H7 (cell line): ENCODE data around the genes MIS12 and DLG4.

DNA sequence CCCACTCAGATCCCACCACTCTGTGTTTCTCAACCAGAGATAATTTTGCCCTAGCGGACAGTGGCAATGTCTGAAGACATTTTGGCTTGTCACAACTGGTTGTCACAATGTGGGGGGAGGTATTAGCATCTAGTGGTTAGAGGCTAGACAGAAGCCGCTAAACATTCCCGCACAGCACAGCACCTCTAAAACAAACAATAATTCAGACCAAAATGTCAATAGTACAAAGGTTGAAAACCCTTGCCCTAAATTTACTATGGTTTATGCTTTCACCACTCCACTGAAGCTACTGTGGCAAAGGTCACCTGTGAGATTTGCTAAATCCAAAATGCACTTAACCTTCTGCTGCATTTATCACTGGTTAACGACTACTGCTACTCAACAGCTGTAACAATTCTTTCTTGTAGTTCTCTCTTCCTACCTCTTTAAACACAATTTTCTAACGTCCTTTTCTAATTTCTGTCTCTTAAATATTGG, 14.0 kb downstream of the NUP88 start:
- RAMPAGE, long total RNA: no peak

DNA sequence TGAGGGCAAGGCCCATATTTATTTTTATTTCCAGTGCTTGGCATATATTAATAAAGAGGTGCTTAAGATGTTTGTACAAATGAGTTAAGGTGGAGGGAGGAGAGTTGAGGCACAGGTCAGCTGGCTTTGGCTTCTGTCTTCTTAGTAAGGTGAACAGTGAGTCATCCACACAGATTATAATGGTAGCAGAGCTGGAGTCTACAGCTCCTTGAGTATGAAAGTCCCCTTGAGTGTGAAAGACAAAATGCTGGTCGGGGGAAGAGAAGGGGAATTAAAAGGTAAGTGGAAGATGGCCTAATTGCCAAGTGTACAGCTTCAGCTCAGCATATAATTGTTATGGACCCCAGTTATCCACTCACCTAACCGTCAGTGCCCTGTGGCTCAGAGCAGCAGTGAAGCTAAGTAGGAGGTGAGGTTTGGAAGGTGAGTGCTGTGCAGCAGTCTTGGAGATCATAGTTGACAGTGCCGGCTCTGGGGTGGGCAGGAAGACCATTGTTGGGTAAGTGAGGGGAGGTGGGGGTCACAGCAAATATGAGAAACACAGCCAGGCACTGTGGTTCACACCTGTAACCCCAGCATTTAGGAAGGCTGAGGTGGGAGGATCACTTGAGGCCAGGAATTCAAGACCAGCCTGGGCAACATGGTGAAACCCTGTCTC, 8.2 kb downstream of the C1QBP start:
- RAMPAGE, long total RNA: no peak

DNA sequence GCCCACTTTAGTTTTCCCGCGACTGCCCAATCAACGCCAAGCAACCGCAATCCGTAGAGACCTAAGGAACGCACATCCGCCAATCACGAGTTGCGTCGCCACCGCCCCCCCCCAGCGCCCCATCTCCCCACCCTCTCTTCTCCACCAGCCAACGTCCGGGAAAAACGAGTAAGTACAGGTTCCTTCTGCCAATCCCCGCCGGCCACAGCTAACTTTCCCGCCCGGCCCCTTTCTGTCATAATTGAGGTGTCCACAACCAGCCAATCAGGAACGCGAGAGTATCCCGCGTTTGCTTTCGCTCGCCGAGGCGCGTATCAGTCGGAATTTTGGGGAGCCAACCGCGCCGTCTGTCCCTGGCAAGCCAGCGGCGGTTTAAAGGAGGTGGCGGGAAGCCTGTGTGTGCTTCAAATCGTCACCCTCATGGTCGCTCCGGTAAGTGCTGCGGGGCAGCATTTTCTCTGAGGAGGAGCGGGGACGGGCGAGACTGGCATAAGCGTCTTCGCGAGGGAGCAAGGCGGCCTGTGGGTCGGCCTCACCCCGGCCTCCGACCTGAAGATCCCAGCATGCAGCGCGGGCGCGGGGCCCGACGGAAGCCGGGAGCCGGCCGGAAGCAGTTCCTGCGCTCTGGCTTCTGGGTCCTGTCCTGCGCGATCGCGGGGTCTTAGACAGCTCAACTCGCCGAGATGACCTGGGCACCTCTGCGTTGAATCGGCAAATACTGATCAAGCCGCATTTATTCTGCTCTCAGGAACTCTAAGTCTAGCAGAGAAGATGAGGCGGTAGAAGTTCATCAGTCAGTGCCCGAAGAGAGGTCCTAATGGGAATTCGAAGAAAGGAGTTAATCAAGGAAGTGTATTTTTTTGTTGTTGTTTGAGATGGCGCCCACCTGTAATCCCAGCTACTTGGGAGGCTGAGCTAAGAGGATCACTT, at the start of gene MIS12:
MIS12 (plus strand) TSS at position 314 of the 930 bp plus-strand sequence.
- RAMPAGE, long total RNA: start-site peak on the plus strand centred at position 314 of the sequence, 5 bp wide, 78 reads

DNA sequence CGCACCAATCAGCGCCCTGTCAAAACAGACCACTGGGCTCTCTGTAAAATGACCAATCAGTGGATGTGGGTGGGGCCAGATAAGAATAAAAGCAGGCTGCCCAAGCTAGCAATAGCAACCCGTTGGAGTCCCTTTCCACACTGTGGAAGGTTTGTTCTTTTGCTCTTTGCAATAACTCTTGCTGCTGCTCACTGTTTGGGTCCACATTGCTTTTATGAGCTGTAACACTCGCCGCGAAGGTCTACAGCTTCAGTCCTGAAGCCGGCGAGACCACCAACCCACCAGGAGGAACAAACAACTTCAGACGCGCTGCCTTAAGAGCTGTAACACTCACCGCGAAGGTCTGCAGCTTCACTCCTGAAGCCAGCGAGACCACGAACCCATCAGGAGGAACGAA, 187.8 kb upstream of the NLRP1 start:
- RAMPAGE, long total RNA: no peak

DNA sequence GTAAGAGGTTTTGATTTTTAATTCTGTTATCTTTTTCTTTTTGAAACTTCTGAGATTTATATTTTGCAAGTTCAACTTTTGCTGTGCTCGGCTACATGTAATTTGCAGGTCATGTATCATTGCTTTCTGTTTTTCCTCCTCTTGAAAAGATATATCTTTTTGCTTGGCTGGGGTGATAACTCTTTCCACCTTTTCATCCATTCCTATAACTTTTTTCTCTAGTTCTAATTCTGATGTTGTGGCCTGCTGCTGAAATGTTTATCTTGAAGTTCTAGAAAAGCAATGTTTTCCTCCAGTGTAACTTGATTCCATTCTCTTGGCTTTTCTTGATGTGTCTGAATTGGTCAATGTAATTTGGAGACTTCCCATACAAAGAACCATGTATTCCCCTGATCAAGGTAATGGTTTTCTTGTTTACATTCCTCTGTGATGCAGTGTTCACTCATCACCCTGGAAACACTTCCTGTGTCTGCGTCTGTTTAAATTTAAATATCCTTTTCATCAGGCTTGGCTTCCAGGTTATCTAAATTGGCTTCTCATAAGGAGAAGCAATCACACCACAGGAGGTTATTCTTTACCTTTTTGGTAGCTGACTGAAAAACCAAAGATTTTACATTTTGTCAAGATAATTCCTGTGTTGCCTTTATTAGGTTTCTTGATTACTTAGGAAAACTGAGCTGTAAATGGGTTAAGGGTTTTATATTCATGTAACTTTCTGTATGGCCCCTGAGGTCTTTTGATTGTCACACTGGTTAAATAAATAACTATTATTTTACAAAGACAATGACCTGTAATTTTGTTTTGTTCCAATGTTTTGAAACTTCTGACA, 237.3 kb upstream of the WSCD1 start:
- RAMPAGE, long total RNA: no peak

DNA sequence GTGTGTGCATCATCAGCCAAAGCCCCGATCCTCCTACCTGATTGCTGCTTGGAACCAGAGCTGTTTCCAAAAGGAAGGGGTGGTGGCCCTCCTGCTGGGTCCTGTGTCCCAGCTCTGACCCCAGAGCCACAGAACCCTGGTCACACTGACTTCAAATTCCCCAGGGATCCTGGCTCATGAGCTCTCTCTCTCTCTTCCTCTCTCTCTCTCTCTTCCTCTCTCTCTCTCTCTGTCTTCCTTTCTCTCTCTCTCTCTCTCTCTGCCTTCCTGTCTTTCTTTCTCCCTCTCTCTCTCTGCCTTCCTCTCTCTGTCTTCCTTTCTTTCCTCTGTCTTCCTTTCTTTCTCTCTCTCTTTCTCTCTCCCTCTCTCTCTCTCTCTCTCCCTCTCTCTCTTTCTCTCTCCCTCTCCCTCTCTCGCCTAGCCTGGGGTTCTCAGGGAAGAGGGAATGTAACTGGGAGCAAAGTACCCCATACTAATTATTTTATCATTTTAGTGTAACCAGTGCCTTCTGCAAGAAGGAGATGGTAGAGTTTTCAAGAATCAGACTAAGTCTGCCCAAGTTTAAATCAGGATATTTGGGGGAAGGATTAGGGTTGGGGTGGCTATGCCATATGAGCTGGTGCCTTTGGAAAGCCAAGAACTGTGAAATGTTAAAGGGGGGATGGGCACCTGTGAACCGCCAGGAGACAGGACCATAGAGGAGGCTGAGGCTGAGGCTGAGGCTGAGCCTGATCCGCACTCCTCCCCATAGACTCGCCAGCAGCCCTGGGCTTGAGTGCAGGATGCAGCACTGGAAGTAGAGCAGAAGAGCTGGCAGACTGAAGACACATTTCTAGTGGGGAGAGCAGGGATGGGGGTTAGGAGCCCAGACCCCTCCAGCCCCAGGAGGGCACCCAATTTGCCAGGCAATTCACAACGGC, 8.8 kb downstream of the PIMREG start:
- RAMPAGE, long total RNA: no peak

DNA sequence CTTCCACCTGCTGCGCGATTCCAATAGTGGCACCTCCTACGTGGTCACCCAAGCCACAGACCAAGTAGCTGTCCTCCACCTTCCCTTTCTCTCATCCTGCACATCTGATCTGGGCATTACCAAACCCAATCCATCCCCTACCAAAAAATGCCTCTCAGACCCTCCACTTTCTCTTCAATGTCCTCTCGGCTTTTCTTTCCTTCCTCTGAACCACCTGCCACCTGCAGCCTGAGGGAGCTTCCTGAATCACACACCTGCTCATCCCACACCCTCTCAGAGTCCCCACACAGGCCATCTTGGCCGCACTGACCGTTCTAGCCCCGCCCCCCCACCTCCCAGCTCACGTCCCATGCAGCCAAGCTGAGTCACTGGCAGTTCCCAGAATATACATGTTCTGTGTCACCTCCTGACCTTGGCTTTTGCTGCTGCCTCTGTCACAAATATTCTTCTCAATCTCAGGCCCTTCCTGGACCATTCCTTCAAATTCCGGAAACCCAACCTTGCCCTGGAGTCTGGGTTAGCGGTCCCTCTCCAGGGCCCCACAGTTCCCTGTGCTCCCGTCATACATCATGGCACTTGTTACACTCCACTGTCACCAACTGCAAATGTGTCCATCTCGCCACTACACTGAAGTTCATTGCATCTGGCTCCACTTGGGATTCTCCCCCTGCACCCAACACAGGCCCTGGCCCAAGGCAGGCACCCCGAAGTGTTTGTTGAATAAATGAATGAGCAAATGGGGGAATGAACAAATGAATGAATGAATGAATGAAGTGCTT, 12.7 kb downstream of the PIMREG start:
- RAMPAGE, long total RNA: no peak

GRCh38 chr17:6548410-6549201, 7.7 kb downstream of the PITPNM3 start:
- RAMPAGE, long total RNA: no peak

DNA sequence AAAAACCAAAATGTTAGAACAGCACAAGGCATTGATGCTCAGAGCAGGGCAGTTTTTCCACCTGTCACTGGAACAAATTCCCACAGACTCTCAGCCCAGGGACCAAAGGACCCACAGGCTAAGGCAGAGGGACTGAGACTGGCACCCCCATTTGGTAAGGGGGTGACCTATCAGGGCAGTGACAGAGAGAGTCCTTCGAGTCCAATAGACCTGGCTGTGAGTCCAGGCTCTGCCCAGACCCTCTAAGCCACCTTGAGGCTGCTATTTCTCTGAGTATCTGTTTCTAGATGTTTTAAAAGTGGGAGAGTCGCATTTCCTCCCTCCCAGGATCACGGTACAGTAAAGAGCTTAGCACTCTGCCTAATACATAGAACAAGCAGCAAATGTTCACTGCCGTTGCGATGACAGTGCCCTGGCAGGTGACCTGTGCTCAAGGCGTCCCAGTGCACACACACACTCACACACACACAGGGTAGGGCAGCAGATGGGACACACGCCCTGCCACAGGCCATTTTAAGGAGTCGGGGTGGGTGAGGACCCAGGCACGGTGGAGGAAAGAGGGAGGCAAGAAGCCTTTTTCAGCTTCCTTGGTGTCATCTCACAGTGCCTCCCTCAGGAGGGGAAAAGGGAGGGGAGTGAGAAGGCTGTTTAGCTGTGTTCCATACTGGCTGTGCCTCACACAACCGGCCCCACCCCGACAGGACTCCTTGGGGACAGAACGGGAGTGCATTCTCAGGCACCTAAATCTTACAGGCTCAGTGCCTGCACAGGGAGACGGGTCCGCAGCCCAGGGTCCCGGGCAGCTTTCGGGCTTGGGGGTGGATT, 1.6 kb downstream of the PITPNM3 start:
- RAMPAGE, long total RNA: no peak

GRCh38 chr17:6687325-6687679, 25.9 kb downstream of the SLC13A5 start:
- RAMPAGE, long total RNA: no peak

DNA sequence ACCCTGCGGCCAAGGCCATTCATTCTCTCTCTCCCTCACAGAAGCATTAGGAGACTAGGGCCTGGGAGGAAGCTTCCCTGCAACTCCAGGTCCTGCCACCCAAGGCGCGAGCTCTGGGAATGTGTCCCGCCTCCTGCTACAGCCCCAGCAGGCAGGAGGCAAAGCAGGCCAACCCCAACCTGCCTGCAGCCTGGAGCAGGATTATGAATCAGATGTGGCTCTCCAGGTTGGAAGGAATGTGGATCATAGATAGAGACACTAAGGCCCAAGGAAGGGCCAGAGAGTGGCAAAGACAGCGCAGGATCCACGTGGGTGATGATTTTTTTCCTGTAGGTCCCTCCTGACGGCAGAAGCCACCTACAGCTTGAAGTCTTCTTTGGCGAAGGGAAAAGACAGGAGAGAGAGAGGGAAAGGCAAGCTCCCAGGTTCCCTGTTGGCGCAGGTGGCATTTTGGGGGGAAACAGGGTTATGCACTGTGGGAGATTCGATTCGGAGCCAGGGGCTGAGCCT, 694 bp downstream of the SLC13A5 start:
- RAMPAGE, long total RNA: no peak

DNA sequence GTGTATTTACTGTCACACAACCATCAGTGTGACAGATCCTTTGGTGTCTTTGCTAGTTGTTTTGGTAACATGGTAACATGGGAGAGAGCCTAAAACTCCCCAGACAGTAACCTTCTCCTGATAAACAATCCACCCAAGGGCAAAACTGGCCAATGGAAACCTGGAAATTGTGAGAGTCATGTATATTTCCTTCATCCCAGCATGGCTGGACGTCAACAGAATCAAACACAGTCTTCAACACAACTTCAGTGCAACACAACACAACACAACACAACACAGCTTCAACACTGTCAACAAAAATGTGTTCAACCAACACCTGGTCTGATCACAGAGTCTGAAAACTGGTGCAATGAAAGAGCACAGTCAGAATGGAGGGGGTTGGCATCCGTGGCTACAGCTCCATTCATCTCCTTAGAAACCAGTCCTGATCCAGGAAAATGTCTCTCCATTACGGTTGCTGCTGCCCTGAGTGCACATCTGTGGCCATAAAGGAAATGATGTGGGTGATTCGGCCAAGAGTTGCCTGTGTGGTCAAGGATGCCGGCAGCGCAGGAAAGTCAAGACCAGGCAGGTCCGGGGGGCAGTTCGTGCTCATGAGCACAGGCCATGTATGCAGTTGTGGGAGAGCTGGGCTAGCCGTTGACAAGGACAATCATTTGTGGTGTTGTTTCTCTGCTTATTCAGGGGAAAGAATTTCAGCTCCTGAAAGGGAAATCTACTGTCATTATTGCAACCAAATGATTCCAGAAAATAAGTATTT, 5.8 kb downstream of the XAF1 start:
- RAMPAGE, long total RNA: no peak

GRCh38 chr17:6795936-6796826, 20.2 kb downstream of the FBXO39 start:
- RAMPAGE, long total RNA: no peak

GRCh38 chr17:7021604-7022751, 872 bp upstream of the BCL6B start:
- RAMPAGE, long total RNA: no peak

GRCh38 chr17:7075524-7075903, 4.5 kb downstream of the CLEC10A start:
- RAMPAGE, long total RNA: no peak

DNA sequence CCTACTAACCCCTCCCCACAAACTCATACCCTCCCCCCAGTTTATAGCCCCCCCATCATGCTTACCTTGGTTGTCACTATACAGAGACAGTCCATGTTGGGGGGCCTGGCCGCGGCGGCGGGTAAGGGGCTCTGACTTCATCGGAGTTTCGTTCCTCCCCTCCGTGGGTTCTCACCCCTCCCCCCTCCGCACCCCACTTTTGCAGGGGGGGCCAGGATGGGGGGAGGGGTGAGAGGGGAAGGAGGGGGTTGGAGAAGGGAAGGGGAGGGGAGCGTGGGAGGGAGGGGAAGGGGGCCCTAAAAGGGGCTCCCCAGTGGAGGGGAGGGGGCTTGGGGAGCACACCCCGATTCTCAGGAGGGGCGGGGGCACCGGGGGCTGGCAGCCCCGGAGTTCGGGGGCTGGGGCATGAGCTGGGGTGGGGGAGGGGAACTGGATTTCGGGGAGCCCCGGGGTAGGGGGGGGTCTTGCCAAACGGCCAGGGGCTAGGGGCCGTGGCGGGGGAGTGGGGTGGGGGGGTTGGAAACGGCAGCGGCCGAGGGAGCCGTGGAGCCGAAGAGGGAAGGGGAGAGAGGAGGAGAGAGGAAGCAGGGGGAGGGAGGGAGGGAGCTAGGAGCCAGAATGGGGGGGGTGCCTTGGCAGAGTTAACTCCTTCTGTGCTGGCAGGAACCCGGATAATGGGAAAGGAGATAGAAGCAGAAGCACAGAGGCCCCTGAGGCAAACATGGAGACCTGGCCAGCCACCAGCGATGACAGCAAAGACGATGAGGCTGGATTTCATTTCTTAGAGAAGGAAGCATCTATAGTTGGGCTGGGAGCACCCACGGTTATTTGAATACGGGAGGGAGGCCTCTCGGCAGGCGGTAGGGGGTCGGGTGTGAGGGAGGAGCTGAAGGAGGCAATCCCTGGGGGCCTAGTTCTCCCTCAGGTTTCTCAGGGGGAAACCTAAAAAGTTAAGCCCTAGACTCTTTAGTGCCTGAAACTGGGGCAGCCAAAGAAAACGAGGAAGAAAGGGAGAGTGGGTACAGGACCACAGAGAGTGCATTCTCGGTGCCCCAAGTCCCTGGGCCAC, at the start of gene DLG4:
DLG4 (minus strand) TSS at position 575 of the 1,069 bp plus-strand sequence.
- RAMPAGE, long total RNA: no peak

GRCh38 chr17:7237174-7237446, 2.1 kb downstream of the PHF23 start:
- RAMPAGE, long total RNA: no peak

DNA sequence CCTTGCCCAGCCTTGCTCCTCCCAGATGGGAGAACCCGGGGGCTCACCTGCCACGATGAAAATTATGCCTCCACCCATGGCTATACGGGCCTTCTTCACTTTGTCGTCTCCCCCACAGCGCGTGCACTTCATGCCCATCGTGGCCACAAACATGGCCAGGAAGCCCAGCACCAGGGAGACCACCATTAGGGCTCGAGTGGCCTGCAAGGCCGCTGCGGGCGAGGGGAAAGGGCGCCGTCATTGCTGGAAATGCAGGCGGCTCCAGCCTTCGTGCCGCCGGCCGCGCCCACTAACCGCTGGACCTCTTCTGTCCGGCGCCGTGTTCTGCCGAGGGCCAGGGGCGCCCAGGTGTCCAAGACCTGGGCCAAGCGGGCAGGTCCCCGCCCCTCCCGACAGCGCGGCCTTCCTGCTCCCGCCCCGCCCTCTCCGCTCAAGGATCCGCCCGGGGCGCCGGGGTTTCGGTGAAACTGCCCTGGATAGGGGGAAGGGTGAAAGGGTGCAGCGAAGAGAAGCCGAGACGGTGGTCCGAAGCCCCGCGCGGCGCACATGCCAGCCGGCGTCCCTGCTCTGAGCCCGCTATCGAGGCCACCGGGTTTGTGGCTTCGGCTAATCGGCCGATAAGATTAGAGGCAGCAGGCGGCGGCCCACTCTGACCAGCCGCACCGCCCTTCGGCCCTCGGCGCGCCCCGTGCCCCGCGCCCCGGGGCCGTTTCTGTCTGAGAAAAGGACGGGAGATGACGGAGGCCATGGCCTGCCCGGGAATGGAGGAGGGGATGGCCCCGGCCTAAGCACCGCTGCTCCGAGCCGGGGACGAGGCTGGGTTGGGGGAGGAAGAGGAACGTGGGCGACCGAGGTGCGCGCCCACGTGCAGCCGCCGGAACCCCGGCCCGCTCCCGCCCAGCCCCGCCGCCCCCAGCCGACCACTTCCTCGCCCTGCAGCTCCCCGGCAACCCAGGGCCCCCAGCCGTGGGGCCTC, 1.2 kb downstream of the CLDN7 start:
- RAMPAGE, long total RNA: no peak

DNA sequence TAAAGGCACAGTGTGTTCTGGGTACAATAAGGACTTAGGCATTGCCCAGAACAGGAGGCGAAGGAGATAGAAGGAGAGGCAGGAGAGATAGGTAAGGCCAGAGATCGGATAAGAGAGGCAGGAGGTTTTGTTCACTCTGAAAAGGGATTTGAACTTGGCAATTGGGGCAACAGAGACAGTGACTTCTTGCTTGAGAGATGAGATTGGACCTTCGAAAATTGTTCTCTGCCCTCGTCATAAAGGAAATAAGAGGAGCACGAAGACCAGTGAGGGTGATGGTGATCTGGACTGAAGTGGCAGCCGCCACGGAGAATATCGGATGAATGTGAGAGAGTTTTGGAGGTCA, 1.5 kb upstream of the SLC2A4 start:
- RAMPAGE, long total RNA: no peak

DNA sequence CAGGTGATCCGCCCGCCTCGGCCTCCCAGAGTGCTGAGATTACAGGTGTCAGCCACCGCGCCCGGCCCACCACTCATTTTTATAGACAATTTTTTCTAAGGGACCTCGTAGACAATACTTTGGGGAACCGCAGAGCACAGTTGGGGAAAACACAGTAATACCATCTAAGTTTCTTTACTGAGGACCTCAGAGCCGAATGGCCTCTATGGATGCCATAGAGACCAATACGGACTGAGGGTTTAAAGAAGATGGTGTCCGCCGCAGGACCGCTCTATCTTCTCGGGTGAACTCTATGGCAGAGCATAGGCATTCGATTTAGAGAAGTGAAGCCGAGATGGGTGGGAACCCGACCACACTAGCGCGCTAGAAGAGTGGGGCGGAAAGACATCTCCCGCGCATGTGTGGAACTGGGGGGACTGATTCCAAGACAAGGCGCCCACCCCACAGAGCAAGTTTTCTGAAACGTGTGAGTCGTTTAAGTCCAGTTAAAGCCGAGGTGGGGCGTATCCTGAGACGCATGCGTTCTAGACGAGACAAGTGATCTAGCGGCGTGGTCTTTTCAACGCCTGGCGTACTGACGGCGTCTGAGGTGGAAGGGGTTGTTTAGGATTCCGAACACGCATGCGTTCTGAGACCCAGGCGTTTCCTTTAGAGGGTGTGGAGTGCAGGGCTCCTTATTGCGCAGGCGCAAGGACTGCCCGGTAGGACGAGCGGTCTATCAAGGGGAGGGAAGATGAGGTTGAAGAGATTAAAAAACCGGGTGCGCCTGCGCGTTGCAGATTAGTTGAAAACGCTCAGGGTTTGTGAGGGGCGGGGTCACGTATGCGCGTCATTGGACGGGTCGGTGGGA, 553 bp upstream of the EIF5A start:
- RAMPAGE, long total RNA: start-site peak on the plus strand centred at position 357 of the sequence, 109 bp wide, 27 reads